Subcutaneous preadipocyte (primary cell): ENCODE data around the genes MRPL2 and DLK2.

GRCh38 chr6:42893664-42894420 lies 3.2 kb upstream of the C6orf226 start:
- CAGE, long polyA plus RNA, result no peak

- CAGE, long polyA plus RNA, result no peak
These were observed 4.0 kb downstream of the CNPY3 start for GRCh38 chr6:42932998-42933912.

- CAGE, long polyA plus RNA, result no peak
These were observed 2.5 kb downstream of the GNMT start for GRCh38 chr6:42962838-42963681.

DNA sequence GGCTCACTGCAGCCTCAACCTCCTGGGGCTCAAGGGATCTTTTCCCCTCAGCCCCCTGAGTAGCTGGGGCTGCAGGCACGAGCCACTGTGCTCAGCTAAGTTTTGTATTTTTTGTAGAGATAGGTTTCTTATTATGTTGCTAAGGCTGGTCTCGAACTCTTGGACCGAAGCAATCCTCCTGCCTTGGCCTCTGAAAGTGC lies 10.7 kb downstream of the PPP2R5D start:
- CAGE, long polyA plus RNA, result no peak

DNA sequence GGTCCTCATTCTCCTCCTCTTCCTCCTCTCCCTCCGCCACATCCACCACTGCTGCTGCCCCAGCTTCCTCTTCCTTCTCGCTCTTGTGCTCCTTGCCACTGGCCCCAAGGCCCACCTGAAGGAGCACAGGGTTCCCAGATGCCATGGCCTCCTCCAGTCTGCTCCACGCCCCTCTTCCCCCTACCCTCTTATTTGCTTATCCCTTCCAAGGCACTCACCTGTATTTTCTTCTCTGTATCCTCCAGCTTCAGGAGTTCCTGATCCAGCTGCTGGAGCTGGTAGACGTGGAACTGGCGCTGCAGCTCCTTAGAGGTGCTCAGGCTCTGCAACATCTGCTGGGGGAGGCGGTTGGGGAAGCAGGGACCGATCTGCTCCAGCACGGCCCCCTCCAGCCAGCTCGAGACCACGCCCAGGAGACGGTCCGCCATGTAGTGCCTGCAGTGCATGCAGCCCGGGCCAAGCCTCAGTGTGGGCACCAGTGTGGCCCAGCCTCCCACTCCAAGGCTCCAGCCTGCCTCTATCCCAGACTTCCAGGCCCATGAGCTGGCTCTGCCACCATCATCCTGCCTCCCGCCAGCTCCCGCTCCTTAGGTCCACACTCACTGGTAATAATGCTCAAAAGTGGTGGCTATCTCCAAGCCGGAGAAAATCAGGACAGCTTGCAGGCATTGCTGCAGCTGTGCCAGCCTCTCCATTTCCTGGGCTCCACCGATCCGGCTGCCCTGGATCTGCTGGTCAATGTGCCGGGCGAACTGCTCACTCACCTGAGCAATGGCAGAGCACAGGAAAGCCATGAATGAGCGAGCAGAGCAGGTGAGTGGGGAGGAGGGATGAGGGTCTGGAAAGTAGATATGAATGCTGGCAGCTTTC lies 13.1 kb downstream of the CUL7 start:
- CAGE, long polyA plus RNA, result no peak

DNA sequence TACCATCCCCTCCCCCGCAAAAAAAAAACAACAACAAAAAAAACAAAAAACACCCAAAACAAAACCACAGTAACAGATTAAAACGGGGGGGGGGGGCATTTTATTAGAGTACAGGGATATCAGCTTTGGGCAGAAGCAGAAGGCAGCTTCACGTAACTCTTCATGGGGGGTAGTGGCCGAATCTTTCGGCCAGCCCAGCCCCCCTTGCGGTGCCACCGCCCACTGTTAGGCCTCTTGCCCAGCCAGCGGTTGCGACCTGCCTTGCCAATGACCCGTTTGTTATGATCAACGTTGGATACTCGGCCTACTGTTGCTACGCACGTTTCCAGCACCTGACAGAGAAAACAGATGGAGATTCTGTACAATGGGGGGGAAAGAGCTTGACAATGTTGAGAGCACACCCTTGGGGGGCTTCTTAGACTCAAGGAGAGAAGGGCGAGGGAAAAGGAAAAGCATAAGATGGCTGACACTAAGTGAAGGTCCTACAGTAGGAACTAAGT lies 554 bp upstream of the CUL7 start:
- CAGE, long polyA plus RNA, result no peak

GRCh38 chr6:43058331-43059005 lies 766 bp downstream of the MRPL2 start:
- CAGE, long polyA plus RNA, result no peak

GRCh38 chr6:43059316-43059486 lies at the start of gene MRPL2:
MRPL2 (minus strand) TSS chr6:43059434.
- CAGE, long polyA plus RNA, result start-site peak on the minus strand at chr6:43059376-43059407, 394 and 112 reads in 2 replicates

DNA sequence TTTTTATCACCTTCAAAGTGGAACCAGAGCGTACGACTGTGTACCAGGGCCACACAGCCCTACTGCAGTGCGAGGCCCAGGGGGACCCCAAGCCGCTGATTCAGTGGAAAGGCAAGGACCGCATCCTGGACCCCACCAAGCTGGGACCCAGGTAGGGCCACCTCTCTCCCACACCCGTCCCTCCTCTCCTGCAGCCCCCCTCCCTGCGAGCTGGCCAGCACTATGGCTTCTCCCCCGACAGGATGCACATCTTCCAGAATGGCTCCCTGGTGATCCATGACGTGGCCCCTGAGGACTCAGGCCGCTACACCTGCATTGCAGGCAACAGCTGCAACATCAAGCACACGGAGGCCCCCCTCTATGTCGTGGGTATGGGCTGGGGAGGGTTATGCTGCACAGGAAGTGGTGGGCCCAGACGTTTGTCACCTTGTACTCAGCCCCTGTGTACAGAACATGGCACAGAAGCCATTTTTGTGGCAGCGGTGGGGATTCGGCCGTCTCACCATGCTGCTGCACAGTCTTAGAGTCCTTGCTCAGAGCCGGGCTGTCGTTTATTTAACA lies 29.1 kb upstream of the SRF start:
- CAGE, long polyA plus RNA, result no peak

DNA sequence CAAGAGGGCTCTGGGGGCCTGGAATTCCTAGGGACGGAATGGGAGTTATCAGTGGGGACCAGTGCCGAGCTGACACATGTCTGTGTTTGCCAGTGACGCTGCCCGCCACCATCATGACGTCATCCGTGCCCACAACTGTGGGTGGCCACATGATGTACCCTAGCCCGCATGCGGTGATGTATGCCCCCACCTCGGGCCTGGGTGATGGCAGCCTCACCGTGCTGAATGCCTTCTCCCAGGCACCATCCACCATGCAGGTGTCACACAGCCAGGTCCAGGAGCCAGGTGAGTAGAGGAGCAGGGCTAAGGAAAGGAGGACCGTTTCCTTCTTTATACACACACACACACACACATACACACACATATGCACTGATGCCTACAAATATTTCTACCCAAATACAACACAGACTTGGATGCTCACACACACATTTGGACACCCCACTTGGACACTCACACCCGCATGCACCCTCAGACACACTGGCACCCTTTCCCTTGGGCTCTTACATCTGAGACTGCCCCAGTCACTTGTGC lies 3.7 kb upstream of the CUL9 start:
- CAGE, long polyA plus RNA, result no peak

- CAGE, long polyA plus RNA, result no peak
These were observed 1.5 kb upstream of the CUL9 start for GRCh38 chr6:43180329-43181012.

DNA sequence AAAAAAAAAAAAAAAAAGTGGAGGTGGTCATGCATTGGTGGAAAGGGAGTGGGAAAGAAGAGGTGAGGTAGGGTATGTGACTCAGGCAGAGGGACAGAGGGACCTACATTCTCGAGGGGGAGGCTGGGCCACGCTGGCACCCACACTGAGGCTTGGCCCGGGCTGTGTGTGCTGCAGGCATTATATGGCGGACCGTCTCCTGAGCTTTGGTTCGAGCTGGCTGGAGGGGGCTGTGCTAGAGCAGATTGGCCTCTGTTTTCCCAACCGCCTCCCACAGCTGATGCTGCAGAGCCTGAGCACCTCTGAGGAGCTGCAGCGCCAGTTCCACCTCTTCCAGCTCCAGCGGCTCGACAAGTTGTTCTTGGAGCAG lies 23.5 kb downstream of the DNPH1 start:
- CAGE, long polyA plus RNA, result no peak

DNA sequence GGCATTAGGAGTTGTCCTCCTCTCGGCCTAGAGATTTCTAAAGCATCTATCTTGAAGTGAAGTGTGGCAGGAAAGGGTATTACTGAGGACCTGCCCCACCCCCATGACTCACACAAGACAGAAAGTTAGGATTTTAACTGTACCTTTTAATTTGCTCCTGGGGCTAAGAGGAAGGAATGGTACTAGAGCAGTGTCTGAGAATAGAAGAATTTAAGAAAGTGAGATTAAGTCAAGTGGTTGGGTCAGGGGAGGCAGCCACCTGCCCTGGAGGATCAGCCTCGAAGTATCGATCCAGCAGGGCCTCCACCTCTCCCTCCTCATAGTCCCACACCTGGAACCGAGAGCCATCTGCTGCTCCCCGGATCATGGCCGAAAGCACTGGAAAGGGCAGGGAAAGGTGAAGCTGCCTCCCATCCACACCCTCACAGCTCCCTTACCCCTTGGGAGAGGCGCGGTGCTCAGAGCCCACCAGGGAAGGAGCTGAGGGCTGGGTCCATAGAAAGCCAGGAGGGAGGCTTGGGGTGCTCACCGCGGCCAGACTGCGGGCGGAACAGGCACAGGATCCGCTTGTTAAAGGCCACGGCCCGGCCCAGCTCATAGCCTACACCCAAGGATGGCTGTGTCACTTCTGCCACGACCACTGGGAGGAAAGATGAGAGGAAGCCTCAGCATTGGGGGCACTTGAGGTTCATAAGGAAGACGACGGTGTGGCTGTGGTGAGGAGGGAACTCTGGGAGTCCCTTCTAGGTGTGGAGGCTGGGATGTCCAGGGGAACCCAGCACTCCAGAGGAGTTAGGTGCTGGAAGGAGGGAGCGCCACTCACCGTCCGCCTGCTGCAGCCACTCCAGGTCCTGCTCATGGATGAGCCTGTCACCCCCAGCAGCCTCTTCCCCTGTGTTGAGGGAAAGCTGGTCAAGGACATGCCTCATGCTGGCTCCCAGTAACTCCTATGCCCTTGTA lies 3.5 kb downstream of the DNPH1 start:
- CAGE, long polyA plus RNA, result no peak

- CAGE, long polyA plus RNA, result no peak
These were observed 26.0 kb downstream of the TTBK1 start for GRCh38 chr6:43269168-43269808.

DNA sequence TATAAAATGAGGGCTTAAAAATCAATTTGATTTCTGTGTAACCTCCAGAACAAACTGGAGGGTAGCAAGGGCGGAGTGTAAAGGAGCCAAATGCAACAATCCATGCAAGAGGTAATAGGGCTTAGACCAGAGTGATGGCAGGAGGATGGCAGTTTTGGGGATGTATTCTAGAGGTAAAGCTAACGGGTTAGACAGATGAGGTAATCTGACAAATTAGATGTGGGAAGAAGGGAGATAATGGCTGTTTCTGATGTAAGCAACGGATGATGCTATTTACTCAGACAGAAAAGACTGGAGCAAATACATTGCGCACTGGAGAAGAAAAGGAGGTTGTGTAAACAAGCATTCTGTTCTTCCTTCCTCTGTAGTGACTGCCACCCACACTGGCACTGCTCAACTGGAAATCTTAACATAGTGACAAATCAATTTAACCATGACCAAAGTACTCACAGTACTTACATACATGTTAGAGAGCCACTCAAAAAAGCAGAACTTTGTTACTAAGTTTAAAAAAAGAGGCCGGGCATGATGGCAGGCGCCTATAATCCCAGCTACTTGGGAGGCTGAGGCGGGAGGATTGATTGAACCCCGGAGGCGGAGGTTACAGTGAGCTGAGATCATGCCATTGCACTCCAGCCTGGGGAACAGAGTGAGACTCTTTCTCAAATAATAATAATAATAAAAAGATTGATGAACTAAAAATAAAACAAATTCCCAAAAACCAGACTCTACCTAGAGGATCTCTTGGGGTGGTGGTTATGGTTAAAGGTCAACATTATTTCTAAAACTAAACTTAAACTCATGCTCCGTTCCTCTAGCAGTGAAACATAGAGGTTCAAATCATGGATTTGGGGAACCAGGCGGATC lies 1.9 kb downstream of the ZNF318 start:
- CAGE, long polyA plus RNA, result no peak

GRCh38 chr6:43428031-43428482 lies 716 bp downstream of the ABCC10 start:
- CAGE, long polyA plus RNA, result no peak

- CAGE, long polyA plus RNA, result no peak
These were observed 7.1 kb downstream of the ABCC10 start for GRCh38 chr6:43434259-43435063.

- CAGE, long polyA plus RNA, result no peak
These were observed at the start of gene DLK2 for GRCh38 chr6:43454860-43455715. DLK2 (minus strand) TSS chr6:43455548.

GRCh38 chr6:43522556-43523979 lies 6.2 kb downstream of the POLR1C start:
- CAGE, long polyA plus RNA, result no peak

DNA sequence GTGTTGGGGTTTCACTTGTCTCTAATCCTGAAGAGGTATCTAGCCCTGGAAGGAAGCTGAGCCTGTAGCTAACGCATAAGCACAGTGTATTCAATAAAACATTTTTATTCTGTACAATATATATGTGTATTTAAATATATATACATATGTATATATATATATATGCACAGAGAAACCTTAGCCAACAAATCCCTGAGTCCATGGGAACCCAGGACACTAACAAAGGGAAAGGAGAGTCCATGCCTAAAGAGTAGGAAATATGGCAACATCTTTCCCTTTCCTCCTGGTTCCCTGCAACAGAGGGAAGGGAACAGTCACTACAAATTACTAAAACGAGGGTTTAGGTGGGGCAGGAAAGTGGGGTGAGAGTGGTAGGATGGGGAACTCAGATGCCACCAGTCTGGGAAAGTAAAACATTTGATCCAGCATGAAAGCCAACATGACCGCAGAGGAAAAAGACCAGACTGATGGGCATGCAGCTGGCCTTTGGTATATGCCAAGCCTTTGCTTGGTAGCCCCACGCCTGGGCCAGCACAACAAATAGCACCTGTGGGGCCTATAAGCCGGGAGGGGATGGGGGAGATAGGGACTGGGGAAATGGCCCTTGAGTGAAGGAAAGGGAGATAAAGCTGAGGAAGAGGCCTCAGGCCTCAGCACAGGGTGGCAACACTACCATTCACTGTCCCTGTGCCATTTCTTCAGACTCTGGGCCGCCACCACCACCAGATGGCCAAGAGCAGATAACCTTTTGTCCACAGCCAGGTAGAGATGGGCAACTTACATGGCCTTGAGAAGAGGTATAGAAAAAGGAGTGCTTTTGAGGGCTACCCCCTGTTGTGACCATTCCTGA lies 8.4 kb downstream of the GTPBP2 start:
- CAGE, long polyA plus RNA, result no peak